ENCODE data around the gene NDP.

DNA sequence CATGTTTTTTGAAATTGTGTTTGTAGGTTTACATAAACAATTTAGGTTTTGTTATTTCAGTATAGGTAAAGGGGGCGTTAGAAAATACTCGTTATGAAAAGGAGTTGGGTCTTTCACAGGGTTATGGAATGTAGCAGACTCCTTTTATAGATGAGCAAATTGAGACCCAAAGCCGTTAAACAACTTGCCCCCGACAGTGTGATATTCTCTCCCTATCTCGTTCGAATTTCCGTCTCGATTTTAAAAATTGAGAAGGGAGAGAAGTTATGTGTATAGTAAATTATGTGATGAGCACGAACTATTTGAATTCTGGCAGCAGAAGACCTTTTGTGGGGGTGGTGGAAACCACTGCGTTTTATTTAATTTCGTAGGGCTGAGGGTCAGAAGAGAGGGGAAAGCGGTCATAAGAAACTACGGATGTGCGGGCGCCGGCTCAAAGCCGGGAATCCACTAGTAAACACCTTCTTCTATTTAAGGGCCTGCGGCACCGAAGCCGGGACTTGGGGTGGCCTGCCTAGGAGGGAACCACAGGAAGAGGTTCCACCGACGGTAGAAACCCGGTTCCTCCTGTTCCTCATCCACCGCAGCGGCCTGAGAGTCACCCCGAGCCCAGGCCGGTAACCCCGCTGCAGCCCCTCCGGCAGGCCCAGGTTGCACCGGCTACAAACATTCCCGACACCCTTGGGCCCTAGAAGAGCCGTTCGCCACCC lies 1.5 kb upstream of the DDX3X start:
- PRO-cap, 2 experiments = peak in 2 of 2 experiments; most common plus-strand start position 383 of the sequence (in 2)

- PRO-cap, 2 experiments = peak in 2 of 2 experiments; most common plus-strand start chrX:41333297 (in 2); most common minus-strand start chrX:41333182 (in 2)
Measured at GRCh38 chrX:41333034-41333671, 809 bp upstream of the DDX3X start.

DNA sequence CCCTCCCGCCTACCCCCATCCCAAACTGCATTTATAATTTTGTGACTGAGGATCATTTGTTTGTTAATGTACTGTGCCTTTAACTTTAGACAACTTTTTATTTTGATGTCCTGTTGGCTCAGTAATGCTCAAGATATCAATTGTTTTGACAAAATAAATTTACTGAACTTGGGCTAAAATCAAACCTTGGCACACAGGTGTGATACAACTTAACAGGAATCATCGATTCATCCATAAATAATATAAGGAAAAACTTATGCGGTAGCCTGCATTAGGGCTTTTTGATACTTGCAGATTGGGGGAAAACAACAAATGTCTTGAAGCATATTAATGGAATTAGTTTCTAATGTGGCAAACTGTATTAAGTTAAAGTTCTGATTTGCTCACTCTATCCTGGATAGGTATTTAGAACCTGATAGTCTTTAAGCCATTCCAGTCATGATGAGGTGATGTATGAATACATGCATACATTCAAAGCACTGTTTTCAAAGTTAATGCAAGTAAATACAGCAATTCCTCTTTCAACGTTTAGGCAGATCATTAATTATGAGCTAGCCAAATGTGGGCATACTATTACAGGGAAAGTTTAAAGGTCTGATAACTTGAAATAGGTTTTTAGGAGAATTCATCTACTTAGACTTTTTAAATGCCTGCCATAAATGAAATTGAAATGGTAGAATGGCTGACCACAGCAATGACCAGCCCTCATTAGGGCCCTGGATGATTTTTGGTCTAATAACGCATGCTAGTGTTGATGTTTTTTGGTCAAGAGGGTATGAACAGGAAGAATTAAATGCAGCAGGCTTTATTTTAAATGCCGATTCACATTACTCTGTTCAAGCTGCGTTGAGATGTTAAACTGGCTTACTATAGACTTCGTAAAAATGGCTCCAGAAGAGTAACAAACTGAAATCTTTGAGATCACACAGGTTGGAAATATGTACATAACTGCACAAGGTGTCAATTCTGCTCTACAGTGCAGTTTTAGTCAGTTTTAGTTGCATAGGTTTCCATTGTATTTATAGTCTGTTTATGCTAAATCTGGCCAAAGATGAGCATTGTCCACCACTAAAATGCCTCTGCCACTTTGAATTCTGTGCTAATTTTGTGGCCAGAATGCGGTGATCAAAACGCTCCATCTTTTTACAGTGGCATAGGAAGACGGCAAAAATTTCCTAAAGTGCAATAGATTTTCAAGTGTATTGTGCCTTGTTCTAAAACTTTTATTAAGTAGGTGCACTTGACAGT lies 14.4 kb downstream of the DDX3X start:
- PRO-cap, 2 experiments = no peak in any of the 2 experiments

- PRO-cap, 2 experiments = peak in 1 of 2 experiments; most common minus-strand start chrX:41435877 (in 1)
Measured at GRCh38 chrX:41435424-41436129, 11.6 kb upstream of the NYX start.

DNA sequence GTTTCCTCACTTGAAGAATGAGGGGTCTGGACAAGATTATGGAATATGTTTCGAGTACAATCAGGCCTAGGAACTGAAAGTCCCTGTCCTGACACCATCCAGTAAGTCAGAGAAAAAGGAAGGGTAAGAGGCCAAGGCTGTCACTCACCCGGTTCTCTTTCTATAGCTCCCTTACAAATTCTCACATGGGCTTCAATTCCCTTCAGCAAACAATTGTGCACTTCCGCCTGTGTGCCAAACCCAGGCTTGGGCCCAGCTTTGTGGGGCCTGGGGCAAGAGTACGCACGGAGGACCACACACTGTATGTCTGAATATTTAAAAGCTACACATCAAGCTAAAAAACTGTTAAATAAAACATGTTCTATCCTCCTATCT lies 4.0 kb upstream of the NYX start:
- PRO-cap, 2 experiments = no peak in any of the 2 experiments

- PRO-cap, 2 experiments = no peak in any of the 2 experiments
Measured at GRCh38 chrX:41823603-41823984, 99.6 kb downstream of the GPR82 start.

GRCh38 chrX:41932811-41933273 lies 9.5 kb upstream of the CASK start:
- PRO-cap, 2 experiments = no peak in any of the 2 experiments

- PRO-cap, 2 experiments = no peak in any of the 2 experiments
Measured at GRCh38 chrX:42933963-42934888, 156.3 kb upstream of the PPP1R2C start.

DNA sequence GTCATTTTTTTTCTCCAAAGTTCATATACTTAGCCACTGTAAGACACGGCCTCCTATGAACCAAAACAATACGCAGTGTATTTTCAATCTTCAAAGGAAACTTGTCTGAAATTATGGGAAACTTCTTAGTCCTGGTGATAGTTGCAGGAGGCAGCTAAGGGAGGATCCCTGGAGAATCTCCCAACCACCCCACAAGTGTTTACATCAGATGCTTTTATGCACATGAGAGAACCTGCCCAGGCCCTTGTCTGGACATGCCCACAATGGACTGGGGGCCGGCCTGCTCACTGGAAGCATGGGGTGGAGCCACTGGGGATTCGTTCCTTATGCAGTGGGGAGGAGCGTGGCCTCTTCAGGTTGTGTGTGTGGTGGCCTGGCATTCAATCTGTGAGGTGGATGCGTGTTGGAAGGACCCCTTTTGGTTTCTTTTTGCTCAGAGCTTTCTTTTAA lies 398.7 kb upstream of the PPP1R2C start:
- PRO-cap, 2 experiments = no peak in any of the 2 experiments

GRCh38 chrX:43654531-43655182 lies 1.4 kb upstream of the MAOA start:
- PRO-cap, 2 experiments = peak in 2 of 2 experiments; most common plus-strand start chrX:43655006 (in 2); most common minus-strand start chrX:43654864 (in 1)

GRCh38 chrX:43660910-43662086 lies 5.2 kb downstream of the MAOA start:
- PRO-cap, 2 experiments = no peak in any of the 2 experiments

DNA sequence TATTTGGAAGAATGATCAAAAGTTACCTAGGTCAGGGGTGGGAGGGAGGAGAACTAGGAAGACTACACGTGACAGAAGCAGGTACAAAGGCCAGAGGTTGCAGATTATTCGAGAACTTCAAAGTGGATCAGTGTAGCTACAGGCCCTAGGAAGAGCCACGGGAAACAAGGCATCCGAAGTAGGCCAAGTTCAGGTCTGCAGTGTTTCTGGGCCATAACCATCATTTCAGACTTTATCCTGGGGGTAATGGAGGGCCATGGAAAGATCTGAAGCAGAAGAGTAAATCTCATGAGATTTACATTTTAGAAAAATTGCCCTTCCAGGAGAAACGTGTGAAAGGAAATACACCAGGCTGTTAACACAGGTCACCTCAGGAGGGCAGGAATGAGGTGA lies 16.4 kb downstream of the MAOB start:
- PRO-cap, 2 experiments = peak in 1 of 2 experiments; most common plus-strand start position 130 of the sequence (in 1)

DNA sequence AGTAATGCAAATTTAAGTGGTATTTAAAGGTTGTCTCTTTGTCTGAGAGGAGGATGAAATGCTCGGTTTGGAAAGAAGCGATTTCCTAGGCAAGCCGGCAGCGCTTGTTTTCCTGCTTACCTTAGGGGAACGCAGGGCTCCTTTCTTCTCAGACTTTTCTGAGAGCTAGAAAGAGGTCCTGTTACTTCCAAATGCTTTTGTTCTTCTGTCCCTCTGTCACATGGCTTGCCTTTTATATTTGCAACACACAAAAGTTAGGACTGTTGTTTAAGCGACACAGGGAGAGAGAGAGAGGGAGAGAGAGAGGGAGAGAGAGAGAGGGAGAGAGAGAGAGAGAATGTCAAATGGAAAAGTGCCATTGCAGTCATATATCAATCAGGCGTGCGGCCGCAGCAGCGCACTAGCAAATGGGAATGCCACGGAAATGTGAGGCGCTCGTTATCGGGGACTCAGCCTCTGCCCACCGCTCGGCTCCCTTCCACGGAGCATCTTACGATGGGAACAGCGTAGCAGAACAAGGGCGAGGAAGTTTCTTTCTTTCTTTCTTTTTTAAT lies at the start of gene NDP:
NDP (minus strand) TSS at position 207 of the 554 bp plus-strand sequence.
- PRO-cap, 2 experiments = no peak in any of the 2 experiments

DNA sequence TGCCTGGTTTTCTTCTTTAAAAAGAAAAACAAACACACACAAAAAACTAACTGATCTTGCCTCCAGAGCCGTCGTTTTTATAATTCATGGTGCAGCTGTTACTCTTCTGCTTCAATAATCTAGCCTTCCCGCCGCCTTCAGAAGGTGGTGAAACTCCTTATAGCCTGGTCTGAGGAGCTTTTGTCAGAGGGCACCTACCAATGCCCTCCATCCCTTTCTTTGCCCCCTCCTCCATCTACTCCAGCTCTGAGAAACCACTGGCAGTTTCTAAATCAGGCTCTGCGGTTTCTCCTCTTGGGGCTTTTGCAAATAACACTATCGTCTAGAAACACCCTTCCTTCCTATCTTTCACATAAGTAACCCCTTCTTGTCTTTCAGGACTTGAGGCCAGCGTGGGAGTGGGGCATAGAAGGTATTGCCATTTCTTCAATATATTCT lies 1.1 kb upstream of the EFHC2 start:
- PRO-cap, 2 experiments = no peak in any of the 2 experiments

DNA sequence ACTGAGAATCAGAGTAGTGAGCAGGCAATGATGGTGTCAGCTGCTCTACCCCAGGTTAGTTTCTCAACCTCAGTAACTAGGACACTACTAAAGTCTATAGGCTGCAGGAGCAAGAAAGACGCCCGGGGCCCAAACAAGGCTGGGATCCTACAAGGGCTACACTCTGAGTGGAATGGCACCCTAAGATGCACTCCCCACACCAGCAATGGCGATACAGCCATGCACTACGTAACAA lies 23.5 kb upstream of the EFHC2 start:
- PRO-cap, 2 experiments = no peak in any of the 2 experiments

GRCh38 chrX:44875789-44876605 lies 3.0 kb downstream of the KDM6A start:
- PRO-cap, 2 experiments = no peak in any of the 2 experiments

GRCh38 chrX:44950573-44951925 lies 78.1 kb downstream of the KDM6A start:
- PRO-cap, 2 experiments = no peak in any of the 2 experiments

DNA sequence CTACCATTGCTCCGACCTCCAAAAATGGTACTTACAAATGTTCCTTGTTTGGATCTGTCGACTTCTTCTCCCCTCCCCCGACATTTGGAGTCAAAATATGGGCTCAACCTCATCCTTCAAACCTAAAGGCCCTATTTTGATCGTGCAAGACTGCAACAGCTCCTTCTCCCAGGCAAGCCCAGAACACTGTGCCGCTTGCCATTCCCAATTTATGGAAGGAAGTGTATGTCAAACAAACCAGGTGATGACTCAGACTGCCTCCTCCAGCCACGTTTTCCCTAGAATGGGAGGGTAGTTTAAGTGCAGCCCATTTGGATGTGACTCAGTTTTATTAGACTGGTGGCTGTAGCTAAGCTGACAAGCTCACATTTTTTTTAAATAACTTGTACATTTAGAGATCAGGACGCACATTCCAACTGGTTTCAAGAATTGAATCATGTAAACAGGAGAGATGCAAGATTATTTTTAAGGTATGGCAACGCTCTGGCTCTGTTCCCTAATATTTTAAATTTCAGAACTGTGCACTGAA lies 570.5 kb upstream of the DIPK2B start:
- PRO-cap, 2 experiments = peak in 2 of 2 experiments; most common plus-strand start position 310 of the sequence (in 1); most common minus-strand start position 190 of the sequence (in 2)

DNA sequence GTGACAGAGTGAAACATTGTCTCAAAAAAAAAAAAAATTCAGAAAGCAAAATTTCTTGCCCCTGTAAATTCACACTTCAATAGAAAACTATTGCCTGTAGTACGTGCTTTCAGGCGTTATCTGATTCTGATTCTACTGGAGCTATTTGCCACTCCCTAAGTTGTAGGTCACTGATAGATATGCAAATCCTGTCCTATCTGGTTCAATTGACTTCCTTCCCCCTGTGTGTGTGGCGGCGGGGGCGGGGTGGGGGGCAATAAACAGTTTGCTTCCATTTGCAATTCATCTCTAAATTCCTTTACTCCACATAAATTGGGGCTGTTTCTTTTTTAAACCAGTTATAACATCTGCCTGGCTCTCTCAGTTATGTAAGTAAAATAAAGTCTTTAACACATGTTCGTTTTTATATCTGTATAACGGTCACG lies 120.2 kb upstream of the KRBOX4 start:
- PRO-cap, 2 experiments = no peak in any of the 2 experiments

DNA sequence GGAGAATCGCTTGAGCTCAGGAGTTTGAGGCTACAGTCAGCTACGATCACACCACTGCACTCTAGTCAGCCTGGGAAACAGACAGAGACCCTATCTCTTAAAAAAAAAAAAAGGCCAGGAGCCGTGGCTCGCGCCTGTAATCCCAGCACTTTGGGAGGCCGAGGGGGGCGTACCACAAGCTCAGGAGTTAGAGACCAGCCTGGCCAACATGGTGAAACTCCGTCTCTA lies 76.1 kb upstream of the KRBOX4 start:
- PRO-cap, 2 experiments = no peak in any of the 2 experiments

Measured in Metastatic Liver Carcinoma in the Lung (tissue), 2 donors.